Colon Carcinoma Metastatic in the Brain (tissue), 2 donors: ENCODE measurements around the genes TTC21B, B3GALT1 and LRP2.

DNA sequence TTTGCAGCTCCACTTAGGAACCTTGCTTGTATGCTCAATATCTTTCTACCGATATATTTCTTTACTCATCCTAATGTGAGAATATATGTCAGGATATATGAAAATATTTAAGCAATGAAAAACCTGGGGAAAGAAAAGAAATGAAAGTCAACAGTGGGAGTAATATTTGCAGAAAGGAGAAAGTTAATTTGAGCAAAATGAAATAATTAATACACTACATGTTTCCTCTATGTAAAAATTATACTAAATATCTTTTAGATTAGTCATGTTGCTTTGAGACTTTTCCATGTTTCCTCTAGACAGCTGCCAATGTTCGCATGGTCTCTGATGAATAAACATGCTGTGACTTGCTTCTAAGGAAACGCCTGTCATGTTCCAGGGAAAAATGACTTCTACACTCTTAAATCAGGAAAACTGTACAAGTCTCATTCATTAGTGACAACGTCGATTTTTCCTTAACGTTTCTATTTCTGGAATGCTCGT lies 1.8 kb downstream of the COBLL1 start:
- PRO-cap, 2 experiments, result no peak in any of the 2 experiments

DNA sequence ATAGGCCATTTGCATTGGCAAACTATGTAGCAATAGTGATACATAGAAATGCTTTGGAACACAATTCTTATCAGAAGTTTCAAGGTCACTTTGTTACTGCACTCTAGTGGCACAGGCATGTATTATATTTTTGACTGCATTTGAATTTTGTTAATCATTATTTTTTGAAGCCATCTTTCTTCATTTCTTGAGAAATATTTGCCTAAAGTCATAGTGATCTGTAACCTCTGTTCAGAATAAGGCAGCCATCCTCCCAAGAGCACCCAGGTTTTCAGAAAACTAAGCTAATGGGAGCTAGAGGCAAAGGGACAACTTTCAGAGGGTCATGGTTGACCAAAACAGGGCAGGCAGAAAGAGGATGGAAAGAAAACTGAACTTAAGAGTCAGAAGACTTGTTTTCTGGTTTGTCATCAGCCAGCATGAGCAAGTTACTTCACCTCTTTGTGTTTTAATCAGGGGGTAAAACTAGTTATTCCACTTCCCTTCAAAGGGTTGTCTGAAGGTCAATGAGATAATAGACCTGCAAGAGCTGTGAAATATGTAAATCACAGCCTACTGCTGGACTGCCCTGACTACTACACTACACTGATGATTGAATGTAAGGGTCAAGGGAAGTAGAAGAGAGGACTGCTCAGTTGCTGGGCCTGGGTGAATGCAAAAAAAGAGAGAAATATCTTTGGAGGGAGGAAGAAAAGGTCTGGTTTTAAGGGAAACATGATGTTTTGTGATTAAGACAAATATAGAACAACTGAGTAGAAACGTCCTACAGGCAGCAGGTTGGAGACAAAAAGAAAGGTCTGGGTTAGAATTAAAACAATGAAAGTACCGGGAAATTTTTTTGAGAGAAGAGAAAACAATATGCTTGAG lies 41.4 kb downstream of the SLC38A11 start:
- PRO-cap, 2 experiments, result peak in 2 of 2 experiments; most common plus-strand start position 608 of the sequence (in 2)

DNA sequence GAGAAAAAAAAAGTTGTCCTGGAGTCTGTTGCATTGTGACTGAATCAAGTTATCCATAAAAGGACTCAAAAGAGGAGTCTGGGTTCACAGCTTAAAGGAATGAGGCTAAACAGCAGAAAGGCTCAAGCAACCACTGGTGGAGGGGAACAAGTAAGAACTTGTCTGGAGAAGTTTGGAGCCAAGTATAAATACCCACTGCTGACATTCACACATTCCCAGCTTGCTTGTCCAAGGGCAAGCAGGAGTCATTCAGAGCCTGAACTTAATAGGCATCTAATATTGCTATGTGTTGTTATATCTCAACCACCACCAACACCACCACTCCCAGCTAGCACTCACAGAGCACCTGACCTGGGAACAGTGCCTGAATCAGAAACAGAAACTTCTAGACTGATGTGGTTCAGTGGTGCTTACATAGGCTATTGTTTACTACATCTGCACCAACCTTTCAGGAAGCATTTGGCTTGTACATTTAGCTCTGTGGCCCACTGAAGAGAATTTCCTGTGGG lies 36.4 kb upstream of the SLC38A11 start:
- PRO-cap, 2 experiments, result no peak in any of the 2 experiments

GRCh38 chr2:165572005-165572678 lies 102.6 kb downstream of the CSRNP3 start:
- PRO-cap, 2 experiments, result no peak in any of the 2 experiments

DNA sequence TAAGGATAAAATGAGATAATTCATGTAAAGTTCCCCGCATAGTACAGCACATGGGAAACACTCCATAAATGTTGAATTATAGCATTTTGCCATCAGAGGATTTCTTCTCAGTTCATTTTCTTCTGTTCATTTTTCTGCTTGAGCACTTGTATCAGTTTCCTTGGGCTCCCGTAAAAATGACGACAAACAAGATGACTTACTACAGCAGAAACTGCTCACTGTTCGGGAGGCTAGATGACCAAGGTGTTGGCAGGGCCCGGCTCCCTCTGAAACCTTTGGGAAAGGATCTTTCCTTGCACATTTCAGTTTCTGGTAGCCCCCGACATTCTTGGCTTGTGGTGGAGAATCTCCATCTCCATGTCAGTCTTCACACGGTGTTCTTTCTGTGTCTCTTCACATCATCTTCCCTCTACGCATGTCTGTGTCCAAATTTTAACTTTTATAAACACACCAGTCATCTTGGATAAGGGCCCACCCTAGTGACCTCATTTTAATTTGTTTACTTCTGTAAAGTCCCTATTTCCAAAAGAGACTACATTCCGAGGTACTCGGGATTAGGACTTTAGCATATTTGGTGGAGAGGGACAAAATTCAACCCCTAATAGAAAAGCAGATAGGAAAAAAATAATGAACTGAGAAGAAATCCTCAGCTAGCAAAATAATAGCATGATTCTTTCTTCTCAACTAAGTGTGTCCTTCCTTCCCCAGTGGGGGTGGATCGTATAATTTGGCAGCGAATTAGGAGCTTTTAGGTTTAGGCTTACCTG lies 138.4 kb downstream of the GALNT3 start:
- PRO-cap, 2 experiments, result no peak in any of the 2 experiments

GRCh38 chr2:165953122-165954491 lies at the start of gene TTC21B:
TTC21B (minus strand) TSS chr2:165953776.
- PRO-cap, 2 experiments, result peak in 2 of 2 experiments; most common plus-strand start chr2:165953894 (in 1); most common minus-strand start chr2:165953757 (in 2)

DNA sequence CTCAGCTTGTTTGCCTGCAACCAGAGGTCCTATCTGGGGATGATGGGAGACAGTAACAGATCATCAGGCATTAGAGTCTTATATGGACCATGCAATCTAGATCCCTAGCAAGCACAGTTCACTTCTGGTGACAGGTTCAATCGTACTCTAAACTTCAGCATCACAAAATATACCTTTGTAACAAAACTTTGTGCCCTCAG lies 54.8 kb upstream of the SCN1A start:
- PRO-cap, 2 experiments, result no peak in any of the 2 experiments

DNA sequence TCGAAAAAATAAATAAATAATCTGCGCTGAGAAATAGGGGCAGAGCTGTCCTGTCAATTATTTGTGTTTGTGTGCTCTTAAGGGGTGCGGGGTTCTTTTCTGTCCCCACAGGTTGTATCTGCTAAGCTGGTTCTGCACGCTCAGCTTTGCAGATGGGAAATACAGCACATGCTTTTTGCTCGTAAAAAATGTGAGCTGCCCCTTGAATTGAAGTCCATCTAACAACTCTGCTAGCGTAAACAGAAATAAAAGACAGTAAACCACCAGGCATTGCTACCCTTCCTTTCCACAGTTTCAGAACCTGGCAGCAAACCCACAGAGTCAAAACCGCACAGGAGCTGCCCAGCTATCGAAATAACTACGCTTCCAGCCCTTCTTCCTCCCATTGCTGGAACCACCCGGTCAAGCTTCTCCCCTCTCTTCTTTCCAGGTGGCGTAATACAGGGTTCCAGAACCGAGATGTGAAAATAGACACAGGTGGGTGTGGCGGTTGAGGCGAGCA lies 562 bp downstream of the SCN9A start:
- PRO-cap, 2 experiments, result no peak in any of the 2 experiments

DNA sequence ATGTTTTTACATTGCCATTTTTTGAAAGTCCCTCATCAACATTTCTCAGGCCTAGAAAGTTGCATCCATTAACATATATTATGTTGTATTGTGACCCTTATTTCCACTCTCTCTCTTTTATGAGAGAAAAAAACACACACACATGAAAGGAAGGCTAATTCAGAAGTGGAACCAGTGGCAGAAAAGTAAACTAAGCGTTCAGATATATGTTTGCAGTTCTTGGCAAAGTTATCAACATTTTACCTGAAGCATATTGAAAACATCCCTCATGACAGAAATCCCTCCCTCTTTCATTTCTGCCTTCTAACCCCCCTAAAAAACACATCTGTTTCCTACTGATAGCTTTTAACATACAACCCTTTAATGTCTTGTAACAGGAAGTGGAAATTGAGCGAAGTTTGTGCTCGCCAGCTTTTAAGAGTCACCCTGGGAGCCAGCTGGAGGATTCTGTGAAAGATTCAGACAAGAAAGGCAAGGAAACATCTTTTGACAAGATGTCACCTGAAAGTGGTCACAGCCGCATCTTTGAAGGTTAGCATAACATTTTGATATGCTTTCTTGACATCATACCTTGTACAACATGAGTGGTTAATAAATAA lies 157.2 kb upstream of the B3GALT1 start:
- PRO-cap, 2 experiments, result no peak in any of the 2 experiments

- PRO-cap, 2 experiments, result no peak in any of the 2 experiments
Measured at GRCh38 chr2:167289923-167290233, 2.9 kb upstream of the B3GALT1 start.

DNA sequence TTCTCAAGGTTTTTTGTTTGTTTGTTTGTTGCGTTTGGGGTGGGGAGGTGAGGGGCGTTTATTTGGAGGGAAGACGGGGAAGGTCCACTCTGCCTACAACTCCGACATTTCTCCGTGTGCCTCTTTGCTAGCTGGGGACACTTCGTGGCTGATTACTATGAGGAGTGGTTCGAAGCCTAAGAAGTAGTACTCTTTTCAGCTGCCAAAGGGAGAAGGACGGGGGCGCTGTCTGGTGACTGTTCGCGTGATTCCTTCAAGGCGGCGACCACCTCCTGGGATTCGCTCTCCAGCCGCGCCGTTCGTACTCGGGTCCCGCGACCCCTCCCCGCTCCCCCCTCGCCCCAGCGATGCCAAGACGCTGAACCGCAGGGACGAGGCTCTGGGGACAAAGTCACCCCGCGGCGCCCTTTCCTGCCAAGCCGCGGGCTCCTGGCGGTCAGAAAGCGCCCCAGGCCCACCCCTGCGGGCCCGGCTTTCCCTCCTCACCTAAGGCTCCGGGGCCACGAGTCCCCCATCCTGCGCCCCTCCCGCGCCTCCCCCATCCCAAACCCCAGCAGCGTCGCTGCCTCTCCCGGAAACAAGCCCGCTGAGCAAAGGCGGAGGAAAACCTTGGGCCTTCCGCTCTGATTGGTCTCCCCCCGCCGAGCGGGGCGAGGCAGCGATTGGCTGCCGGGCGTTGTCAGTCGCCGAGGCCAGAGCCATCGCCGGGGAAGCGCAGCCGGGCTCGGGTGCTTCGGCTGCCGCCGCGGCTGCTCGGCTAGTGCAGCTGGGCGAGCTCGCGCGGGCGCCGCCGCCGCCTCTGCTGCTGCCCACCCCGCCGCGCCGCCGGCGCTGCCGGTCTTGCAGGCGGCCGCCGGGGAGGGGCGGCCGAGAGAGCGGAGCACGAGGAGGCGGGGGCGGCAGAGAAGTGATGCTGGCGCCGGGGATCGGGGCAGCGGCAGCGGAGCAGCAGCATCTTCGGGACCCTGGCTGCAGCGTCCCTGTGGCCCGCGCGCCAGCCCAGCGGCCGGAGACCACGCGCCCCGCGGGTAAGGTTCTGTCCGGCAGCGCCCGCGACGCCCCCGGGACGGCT lies at the start of gene B3GALT1:
Gene B3GALT1, plus strand, starts transcription at position 695 of the 1,072 bp plus-strand sequence.
- PRO-cap, 2 experiments, result peak in 2 of 2 experiments; most common plus-strand start position 695 of the sequence (in 1); most common minus-strand start position 579 of the sequence (in 2)

GRCh38 chr2:168112340-168113304 lies 134.8 kb downstream of the STK39 start:
- PRO-cap, 2 experiments, result no peak in any of the 2 experiments

GRCh38 chr2:168139866-168140880 lies 107.2 kb downstream of the STK39 start:
- PRO-cap, 2 experiments, result no peak in any of the 2 experiments

DNA sequence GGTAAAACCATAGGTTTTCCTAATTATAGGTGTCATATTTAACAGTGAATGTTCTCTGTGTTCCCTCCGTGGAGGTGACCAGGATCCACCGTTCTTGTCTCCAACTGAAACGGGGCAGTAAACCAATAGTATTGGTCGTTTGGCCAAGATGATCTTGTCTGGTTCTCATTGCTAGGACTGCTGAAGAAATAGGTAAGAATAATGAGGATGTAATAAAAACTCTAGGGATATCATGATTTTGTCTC lies 998 bp upstream of the STK39 start:
- PRO-cap, 2 experiments, result no peak in any of the 2 experiments

DNA sequence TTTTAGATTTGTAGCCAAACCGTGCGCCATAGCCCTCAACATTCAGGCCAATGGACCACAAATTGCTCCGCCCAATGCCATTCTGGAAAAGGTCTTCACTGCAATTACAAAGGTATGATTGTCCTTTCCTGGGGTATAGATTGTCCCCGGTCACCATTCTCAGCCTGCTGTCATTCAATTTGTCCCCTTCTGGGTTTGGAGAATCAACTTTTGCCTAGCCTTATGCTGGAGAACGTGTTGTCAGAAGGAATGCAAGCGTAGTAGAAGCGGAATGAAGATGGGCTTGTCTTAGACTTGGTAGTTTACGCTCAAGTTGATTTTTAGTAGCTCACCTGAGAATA lies 91.5 kb downstream of the CERS6 start:
- PRO-cap, 2 experiments, result no peak in any of the 2 experiments

GRCh38 chr2:168802903-168803764 lies 697 bp downstream of the NOSTRIN start:
- PRO-cap, 2 experiments, result peak in 2 of 2 experiments; most common minus-strand start chr2:168803173 (in 1)

GRCh38 chr2:169083028-169083448 lies 13.7 kb downstream of the DHRS9 start:
- PRO-cap, 2 experiments, result no peak in any of the 2 experiments

DNA sequence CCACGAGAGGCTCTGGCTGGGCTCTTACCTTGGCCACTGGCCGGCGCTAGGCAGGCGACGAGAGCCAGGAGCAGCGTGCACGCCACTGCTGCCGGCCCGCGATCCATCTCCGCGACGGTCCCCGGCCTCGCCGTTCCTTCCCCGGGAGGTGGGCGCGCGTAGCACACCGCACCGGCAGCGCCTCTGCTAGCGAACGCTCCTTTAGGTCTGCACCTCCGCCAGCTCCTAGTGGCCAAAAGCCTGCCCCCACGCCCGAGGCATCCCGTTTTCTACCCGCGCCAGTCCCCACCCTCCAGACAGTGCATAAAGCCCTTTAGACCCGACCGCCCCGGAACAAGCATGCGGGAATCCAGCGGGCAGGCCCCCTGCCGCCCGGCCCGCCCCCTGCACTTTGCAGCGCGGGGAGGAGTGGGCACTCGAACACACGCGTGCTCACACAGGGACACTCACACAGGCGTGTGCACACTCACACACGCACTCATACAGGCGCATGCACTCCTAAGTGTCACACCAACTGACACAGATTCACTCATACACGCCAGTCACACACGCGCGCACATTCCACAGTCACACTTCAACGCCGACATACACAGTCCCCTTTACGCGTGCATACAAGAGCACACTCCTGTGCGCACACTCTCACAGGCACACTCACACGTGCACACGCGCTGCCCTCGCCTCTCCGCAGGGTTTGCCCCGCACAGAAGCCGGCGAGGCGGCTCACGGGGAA lies at the start of gene LRP2:
Gene LRP2, minus strand, starts transcription at position 242 of the 730 bp plus-strand sequence.
- PRO-cap, 2 experiments, result no peak in any of the 2 experiments

GRCh38 chr2:169649161-169649556 lies 45.0 kb downstream of the CFAP210 start:
- PRO-cap, 2 experiments, result no peak in any of the 2 experiments

DNA sequence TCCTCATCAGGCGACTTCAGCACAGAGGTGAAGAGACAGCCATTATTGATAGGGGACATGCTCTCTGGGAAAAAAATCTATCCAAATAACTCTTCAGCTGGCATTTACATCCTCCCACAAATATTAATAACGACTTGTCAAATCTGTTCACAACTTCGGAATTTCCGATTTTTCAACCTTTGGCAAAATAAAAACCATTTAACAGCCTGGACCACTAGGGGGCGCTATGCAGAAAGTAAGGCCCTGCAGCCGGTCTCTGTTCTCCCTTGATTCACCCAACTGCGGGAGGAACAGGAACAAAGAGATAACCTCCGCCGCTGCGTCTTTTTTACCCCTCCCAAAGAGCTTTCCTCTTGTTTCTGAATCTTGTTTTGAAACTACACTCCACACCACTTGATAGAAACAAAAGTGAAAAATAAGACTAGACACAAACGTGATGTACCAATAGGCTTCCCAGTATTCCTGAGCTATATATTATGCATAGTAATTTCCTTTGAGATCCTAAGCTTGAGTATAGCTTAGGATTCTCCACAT lies 231.1 kb downstream of the MYO3B start:
- PRO-cap, 2 experiments, result no peak in any of the 2 experiments